Monocyte (primary cell): ENCODE data around the genes FBLL1 and PANK3.

GRCh38 chr5:168423535-168424757 lies 62.3 kb upstream of the RARS1 start:
- PRO-cap, 2 experiments = no peak in any of the 2 experiments

DNA sequence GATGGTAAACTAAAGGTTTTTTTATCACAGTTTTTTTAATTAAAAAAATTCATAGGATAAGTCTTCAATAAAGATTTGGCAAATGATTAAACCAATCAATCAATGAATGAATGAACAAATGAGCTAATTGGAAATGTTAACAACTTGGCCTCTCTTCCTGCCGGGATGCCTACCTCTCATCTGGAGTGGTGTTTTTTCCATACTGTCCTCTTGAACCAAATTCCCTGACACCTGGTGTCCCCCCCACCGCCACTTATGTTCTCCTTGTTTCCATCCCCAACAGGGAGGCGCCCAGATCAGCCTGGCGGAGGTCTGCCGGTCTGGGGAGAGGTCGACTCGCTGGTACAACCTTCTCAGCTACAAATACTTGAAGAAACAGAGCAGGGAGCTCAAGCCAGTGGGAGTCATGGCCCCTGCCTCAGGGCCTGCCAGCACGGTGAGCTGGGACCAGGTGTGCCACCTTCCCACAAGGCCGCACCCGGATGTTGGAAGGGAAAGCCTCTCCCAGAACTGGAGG lies 44.8 kb upstream of the RARS1 start:
- PRO-cap, 2 experiments = no peak in any of the 2 experiments

DNA sequence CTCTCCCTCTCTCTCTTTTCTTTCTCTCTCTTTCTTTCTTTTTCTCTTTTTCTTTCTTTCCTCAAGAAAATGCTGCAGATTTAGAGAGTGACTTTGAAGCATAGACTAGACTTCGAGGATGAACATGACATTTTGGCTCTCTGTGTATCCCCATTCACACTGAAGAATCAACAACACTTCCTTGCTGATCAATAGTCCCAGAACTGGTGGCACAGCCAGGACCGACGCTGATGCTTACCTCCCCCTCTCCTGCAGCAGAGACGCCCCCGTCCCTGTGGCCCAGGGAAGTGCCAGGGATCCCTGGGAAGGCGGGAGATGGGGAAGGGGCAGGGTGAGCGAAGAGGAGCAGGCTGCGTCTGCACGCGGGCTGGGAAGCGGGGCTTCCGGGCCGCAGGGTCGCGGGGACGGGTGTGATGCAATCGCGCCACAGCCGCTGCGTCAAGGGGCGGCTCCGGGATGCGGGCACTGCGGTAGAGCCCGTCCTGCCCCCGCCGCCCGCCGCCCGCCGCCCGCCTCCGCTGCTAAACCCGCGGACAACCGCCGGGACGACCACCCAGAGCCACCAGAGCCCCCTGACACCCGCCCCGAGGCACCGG lies at the start of gene FBLL1:
TSS of gene FBLL1 (plus strand) at position 427 of the 596 bp plus-strand sequence.
- PRO-cap, 2 experiments = no peak in any of the 2 experiments

- PRO-cap, 2 experiments = peak in 2 of 2 experiments; most common plus-strand start chr5:168579136 (in 1); most common minus-strand start chr5:168579328 (in 2)
Measured at GRCh38 chr5:168578591-168579654, at the start of gene PANK3. PANK3 (minus strand) TSS chr5:168579368.

GRCh38 chr5:168666170-168666736 lies 87.1 kb upstream of the PANK3 start:
- PRO-cap, 2 experiments = no peak in any of the 2 experiments

DNA sequence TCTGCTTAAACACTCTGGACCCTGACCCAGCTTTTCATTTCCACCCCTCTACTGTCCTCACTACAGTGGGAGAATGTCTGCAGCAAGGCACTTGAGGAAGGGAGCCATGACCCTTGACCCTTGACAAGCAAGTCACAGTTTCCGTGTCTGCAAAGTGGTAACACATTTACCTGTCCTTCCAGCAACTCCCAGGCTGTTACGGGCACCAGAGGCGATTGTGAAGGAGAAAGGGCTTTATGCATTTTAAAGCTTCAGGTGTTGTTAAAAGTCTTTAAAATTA lies 88.3 kb upstream of the PANK3 start:
- PRO-cap, 2 experiments = no peak in any of the 2 experiments

DNA sequence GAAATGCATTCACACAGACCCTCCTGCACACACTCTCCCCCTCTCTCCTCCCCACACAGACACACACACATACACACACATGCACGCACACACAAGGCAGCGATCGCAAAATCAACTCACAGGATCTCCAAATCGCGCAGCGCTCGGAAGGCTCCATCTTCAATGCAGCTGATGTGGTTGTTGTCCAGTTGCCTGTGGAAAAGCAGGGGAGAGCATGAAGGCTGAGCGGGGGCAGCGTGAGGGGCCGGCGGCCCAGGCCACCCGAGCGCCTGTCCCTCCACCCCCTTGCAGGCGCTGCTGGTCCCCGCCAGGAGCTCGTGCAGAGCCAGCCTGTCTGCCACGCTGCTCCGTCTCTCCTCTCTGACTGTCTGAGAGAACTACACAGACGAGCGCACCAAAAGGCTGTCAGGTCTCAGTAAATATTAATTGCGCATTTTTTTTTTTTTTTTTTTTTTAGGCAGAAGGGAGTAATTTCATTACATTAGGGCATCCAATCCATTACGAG lies 265.3 kb upstream of the PANK3 start:
- PRO-cap, 2 experiments = no peak in any of the 2 experiments

DNA sequence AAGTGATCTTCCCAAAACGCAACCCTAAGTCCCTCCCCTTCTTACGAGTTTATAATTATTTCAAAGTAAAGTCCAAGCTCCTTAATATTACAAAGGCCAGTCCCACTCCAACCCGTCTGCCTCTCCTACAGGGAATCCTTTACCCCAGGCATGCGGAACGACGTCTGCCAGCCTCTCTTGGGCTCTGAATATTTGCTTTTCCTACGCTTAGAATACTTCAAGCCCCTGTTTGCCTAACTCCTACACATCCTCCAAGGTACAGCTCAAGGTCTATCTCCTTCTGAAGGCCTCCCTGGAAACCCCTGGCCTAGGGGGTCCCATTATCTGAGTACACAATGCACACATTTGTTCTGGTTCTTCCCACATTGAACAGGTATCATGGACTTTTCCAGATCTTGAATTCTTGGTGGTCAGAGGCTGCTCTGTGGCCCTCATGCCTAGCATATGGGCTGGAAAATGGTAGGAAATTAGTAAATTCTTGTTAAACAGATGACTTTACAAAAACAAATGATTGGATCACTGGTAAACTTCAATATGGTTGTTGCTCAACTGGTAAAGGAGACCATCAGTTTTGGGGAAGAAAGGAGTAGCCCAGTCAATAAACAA lies 246.3 kb downstream of the SLIT3 start:
- PRO-cap, 2 experiments = no peak in any of the 2 experiments

GRCh38 chr5:169299156-169300372 lies 1.4 kb downstream of the SLIT3 start:
- PRO-cap, 2 experiments = no peak in any of the 2 experiments

- PRO-cap, 2 experiments = peak in 1 of 2 experiments; most common minus-strand start chr5:169651092 (in 1)
Measured at GRCh38 chr5:169650885-169651584, 14.0 kb downstream of the DOCK2 start.

- PRO-cap, 2 experiments = peak in 1 of 2 experiments; most common plus-strand start chr5:169674345 (in 1)
Measured at GRCh38 chr5:169674238-169674603, 37.1 kb downstream of the DOCK2 start.

GRCh38 chr5:169945515-169946363 lies 34.6 kb downstream of the INSYN2B start:
- PRO-cap, 2 experiments = no peak in any of the 2 experiments

GRCh38 chr5:170044328-170044582 lies 61.4 kb upstream of the FOXI1 start:
- PRO-cap, 2 experiments = no peak in any of the 2 experiments

DNA sequence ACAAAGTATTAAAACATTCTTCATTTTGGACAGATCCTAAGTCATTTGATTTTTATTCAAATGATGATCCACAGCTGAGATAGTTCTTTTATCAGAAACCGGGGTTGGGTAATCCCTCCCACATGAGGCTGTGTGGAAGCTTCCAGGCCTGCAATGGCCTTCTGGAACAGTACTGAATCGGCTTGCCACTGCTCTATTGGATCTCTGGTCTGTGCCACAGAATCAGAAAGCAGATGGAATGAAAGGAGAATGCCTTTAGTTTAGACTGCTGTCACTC lies 6.1 kb upstream of the C5orf58 start:
- PRO-cap, 2 experiments = no peak in any of the 2 experiments

DNA sequence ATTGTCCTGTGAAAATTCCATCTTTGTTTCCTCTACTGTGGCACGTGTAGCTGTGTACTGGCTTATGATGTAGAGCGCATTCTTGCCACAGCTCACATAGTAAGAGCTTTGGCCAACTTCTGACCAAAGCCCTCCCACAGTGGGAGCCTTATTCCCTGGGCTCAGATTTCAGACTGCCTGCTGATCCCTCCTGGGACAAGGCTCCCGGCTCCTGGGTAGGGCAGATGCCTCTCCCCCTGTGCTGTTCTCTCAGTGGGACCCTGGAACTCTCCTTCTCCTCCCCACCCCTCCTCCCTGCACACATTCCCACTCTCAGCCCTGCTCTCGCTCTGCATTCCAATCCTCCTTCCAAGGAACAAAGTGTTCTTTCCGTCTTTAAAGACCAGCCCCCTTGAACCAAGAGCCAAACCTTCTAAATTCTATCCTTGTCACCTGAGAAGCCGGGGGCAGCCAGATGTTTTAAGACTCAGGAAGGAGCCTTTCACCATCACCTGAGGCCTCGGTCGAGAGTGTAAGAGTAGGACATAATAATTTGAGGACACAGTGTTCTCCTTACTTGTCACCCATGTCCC lies 17.4 kb downstream of the LCP2 start:
- PRO-cap, 2 experiments = peak in 1 of 2 experiments; most common minus-strand start position 172 of the sequence (in 1)

- PRO-cap, 2 experiments = peak in 1 of 2 experiments; most common minus-strand start chr5:170288807 (in 1)
Measured at GRCh38 chr5:170288757-170289401, 8.7 kb downstream of the LCP2 start.

GRCh38 chr5:170310282-170310748 lies 12.7 kb upstream of the LCP2 start:
- PRO-cap, 2 experiments = peak in 1 of 2 experiments; most common plus-strand start chr5:170310595 (in 1); most common minus-strand start chr5:170310554 (in 1)

DNA sequence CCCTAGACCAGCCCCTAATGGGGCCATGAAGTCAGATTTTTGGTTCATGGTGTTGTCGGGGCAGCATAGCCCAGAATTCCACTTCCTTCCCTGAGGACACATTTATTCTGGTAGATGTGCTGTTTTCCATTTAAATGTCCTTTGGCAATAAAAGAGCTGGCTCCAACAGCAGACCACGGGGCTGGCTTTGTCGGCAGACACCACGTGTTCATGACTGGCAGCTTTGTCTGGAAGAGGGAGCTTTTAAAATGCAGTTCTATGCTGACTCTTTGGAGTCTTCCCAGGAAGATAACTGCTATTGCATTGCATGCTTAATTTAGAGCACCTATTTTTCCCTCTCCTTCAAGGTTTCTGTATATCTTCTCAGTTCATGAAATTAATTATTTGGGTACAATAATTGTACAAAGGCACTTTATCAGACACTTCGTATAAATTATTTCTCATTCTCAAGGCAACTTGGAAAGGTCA lies 17.7 kb upstream of the LCP2 start:
- PRO-cap, 2 experiments = no peak in any of the 2 experiments

DNA sequence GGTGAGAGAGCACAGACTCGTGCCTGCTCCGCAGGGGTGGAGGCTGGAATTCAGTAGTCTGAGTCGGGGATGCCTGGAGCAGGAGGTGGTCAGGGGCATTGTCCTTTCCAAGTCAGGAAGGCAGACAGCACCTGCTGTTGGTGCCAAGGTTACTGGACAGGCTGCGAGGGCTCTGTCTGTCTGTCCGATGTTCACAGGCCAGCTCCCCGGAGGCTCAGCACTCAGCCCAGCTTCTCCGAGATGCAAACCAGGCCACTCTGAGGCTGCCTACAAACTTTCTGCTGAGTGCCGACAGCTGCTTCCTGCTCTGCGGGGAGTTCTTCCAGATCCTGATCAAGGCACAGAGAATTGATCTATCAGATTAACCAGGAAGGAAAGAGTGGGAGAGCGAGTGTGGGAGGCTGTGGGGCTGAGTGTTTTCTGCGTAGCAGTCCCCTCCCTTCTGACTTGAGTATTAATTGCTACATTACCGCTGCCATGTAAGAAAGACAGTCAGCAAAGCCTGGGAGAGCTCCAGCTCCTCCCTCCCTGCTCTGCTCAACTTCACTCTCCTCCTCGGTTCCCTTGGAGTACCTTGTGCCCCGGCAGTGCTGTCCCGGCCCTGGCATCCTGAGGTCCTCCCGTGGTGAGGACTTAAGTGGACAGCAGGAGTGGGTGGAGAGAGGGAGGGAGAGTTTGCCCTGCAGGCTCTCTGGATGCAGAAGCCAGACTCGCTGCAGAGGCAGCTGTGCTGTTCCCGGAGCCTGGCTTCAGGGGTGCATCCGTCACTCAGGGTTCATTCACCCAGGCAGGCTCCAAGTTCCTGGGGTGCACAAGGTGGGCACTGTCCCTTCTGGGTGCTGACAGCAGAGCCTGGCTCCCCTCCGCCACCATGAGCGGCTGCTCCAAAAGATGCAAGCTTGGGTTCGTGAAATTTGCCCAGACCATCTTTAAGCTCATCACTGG lies 35.9 kb downstream of the KCNMB1 start:
- PRO-cap, 2 experiments = no peak in any of the 2 experiments

DNA sequence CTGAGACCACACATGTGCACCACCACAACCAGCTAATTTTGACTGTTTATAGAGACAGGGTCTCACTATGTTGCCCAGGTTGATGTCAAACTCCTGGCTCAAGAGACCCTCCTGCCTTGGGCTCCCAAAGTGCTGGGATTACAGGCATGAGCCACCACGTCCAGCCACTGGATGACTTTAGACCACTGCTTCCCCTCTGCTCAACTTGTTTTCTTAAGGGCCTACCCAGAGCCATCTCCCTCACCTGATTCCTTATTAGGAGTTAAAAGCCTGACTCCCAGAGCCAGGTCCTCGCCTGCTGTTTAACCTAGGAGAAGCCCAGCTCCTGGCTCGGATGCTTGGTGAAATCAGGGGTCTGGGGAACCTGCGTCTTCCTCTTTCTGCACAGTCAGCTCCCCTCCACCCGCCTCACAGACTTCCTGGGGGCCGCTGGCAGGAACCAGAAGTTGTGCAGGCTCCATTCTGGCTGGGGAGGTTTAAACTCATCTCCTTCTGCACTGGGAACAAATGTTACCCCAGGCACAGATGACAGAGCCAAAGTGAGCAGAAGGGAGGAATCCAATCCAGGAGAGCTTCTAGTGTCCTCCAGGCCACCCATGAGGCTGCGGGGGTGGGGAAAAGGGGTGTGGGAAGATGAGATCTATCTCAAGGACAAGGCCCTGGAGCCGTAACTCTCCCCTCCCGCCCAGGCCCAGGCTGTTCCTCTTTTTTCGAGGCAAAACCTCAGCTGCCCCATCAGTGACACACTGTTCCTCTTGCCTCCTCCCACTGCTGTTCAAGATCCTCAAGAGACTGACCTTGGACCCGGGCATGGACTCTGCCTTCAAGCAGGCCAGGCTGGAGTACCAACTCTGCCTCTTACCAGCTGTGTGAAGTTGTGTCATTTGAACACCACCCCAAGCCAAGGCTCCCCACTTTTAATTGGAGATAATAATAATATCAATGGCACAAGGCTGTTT lies 31.2 kb downstream of the KCNMB1 start:
- PRO-cap, 2 experiments = peak in 2 of 2 experiments; most common plus-strand start position 442 of the sequence (in 2); most common minus-strand start position 169 of the sequence (in 1)